ENCODE results near the gene CTDP1.

GRCh38 chr18:76756671-76757362 lies 65.5 kb upstream of the ZNF236 start:
- CAGE, long polyA plus RNA = no peak
- RRBS = no CpG with 5 or more reads among the region's 19 CpGs

- CAGE, long polyA plus RNA = no peak
- RRBS = 46% methylated on average over 7 of the region's 9 CpGs
These were observed 131.1 kb downstream of the ZNF236 start for GRCh38 chr18:76953478-76953908.

- CAGE, long polyA plus RNA = no peak
- RRBS = 95% methylated on average over 7 of the region's 17 CpGs
These were observed 153.1 kb downstream of the MBP start for GRCh38 chr18:76979464-76980000.

DNA sequence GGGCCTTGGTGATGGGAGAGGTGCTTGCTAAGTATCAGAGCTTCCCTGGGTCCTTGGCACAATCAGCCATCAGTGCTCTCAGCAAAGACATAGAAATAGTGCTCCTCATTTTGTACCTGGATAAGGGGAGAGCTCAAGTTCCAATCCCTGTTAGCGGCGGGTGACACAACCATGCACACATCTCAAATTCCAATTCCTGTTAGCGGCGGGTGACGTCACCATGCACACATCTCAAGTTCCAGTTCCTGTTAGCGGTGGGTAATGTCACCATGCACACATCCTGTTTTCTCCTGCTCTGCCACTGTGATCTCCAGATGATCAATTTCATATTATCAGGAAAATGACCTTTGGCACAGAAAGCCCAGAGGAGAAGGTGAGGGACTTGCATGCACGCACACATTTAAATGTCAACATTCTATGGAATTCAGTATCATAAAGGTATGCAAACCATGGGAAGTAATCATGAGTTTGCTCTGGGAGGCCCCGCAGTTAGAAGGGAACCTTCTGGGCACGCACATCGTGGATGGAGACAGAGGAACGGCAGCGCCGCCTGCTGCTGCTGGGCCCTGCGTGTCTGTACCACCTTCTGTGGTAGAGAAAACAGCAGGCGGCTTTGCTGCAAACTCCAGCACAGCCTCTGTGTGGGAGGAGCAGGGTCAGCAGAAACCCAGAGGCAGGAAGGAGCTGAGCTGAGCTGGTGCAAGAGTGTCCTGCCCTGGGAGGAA lies 77.8 kb downstream of the MBP start:
- CAGE, long polyA plus RNA = no peak
- RRBS = no CpG with 5 or more reads among the region's 15 CpGs

- CAGE, long polyA plus RNA = no peak
- RRBS = 81% methylated on average over 11 of the region's 50 CpGs
These were observed 40.1 kb downstream of the MBP start for GRCh38 chr18:77092204-77093228.

- CAGE, long polyA plus RNA = no peak
- RRBS = no CpG with 5 or more reads among the region's 11 CpGs
These were observed 4.5 kb downstream of the MBP start for GRCh38 chr18:77127806-77128805.

- CAGE, long polyA plus RNA = no peak
- RRBS = no CpG with 5 or more reads among the region's 7 CpGs
These were observed 1.5 kb upstream of the MBP start for GRCh38 chr18:77134066-77134513.

GRCh38 chr18:78546396-78546831 lies 433.2 kb upstream of the SALL3 start:
- CAGE, long polyA plus RNA = no peak
- RRBS = 66% methylated on average over 4 of the region's 9 CpGs

- CAGE, long polyA plus RNA = no peak
- RRBS = no CpG with 5 or more reads among the region's 6 CpGs
These were observed 32.6 kb upstream of the NFATC1 start for GRCh38 chr18:79363078-79363585.

DNA sequence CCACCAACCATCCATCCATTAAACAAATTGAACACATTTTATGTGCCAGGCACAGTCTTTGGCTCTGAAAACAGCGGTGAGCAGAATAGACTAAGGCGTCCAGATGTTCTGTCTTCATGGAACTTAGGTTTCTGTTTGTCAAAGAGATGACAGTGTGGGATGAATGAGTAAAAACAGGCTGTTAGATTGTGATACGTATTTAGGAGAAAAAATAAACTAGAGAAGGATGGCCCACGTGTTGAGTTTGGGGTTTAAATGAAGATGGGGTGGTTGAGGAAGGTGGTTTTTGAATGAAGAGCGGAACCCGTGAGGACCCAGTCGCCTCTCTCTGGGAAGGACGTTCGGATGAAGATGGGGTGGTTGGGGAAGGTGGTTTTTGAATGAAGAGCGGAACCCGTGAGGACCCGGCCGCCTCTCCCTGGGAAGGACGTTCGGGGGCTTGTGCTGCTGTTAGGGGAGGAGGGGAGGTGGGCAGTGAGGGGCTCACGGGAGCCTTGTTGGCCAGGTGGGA lies 14.0 kb downstream of the NFATC1 start:
- CAGE, long polyA plus RNA = no peak
- RRBS = no CpG with 5 or more reads among the region's 16 CpGs

GRCh38 chr18:79486359-79487022 lies 90.8 kb downstream of the NFATC1 start:
- CAGE, long polyA plus RNA = no peak
- RRBS = 24% methylated on average over 13 of the region's 53 CpGs

- CAGE, long polyA plus RNA = no peak
- RRBS = no CpG with 5 or more reads among the region's 16 CpGs
These were observed 126.7 kb downstream of the NFATC1 start for GRCh38 chr18:79522267-79522905.

- CAGE, long polyA plus RNA = no peak
- RRBS = 85% methylated on average over 4 of the region's 10 CpGs
These were observed 130.9 kb downstream of the NFATC1 start for GRCh38 chr18:79526691-79526916.

DNA sequence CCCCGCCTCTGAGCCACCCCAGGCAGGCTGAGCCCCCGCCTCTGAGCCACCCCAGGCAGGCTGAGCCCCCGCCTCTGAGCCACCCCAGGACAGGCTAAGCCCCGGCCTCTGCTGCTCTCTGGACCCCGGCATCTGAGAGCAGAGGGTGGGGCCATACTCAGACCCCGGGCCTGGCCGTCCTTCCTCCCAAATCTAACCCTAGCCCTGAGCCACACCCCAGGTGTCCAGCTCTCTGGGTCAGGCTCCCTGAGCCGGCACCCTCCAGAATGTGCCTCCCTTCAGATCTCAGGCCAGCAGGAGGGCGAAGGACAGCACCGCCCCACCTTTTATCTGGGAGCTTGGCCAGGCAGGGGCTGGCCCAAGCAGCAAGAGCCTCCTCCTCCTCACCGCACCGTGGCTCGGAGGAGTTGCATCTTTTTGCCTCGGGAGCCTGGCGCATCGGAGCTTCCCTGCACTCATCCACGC lies 69.2 kb upstream of the CTDP1 start:
- CAGE, long polyA plus RNA = no peak
- RRBS = 81% methylated on average over 4 of the region's 17 CpGs

DNA sequence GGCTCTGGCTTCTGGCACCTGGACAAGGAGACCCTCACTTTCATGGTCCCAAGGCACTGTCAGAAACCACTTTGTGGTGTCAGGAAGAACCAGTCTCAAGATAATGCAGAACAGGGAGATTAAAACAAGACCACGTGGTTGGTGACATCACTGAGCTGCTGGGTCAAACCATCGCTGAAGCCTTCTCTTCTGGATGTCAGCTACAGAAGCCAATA lies 55.1 kb upstream of the CTDP1 start:
- CAGE, long polyA plus RNA = no peak
- RRBS = no CpG with 5 or more reads among the region's 2 CpGs

- CAGE, long polyA plus RNA = no peak
- RRBS = 2% methylated on average over 4 of the region's 45 CpGs
These were observed at the start of gene CTDP1 for GRCh38 chr18:79679614-79679906. TSS of gene CTDP1 (plus strand) at chr18:79679803.

- CAGE, long polyA plus RNA = no peak
- RRBS = no CpG with 5 or more reads among the region's 12 CpGs
These were observed 32.1 kb downstream of the CTDP1 start for GRCh38 chr18:79711662-79712210.

- CAGE, long polyA plus RNA = no peak
- RRBS = no CpG with 5 or more reads among the region's 11 CpGs
These were observed 58.7 kb downstream of the CTDP1 start for GRCh38 chr18:79738315-79738766.

GRCh38 chr18:79798969-79799296 lies 1.2 kb downstream of the KCNG2 start:
- CAGE, long polyA plus RNA = no peak
- RRBS = no CpG with 5 or more reads among the region's 12 CpGs

- CAGE, long polyA plus RNA = no peak
- RRBS = no CpG with 5 or more reads among the region's 12 CpGs
These were observed 39.6 kb downstream of the SLC66A2 start for GRCh38 chr18:79911772-79912327.

All from osteoblast (primary cell).